Glomerular endothelial cell (primary cell): ENCODE measurements around a stretch of chr17.

DNA sequence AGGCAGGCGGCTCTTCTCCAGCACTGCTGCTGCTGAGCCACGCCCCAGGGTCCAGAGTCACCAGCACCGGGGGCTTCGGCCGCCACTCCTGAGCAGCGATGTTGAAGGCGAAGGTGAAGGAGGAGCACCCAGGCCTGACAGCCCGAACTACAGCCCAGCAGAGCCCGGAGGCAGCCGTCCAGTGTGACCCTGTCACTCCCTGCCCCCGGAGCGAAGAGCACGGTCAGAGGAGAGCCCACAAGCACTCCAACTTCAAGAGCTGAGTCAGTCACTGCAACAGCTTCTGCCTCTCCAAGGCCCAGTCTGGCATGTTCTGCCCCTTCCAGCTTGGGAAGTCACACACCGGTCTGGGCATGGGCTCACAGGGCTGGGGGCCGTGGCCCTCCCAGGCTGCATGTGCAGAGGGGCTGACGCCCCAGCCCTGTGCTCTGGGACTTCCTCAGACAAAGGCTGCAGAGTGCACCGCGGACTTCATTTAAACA is 41.4 kb downstream of the B3GNTL1 start:
- RAMPAGE, long total RNA, result no peak

GRCh38 chr17:83054046-83054557 is 2.5 kb upstream of the B3GNTL1 start:
- RAMPAGE, long total RNA, result no peak

DNA sequence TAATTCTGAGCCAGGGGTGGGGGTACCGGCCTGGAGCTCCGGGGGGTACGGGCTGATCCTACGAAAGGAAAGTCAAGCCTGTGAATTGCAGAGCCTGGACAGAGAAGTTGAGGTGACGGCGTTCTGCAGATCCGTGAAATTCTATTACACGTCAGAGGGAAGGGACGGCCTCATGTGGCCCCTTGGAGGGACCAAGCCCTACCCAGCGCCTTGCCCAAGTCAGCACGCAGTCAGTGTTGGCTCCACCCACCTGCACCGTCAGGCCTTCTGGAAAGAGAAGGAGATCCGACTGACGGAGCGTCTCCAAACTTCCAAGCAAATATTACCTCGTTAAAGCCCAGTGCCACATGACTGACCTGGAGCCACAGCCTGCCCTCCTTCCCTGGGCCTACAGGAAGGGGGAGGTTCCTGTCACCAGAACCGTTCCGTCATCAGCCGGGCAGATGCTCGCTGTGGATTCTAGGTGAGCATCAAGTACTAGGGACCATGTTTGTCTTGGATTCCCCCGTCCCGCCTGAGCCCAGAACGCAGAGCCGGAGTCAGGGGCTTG is 5.0 kb upstream of the B3GNTL1 start:
- RAMPAGE, long total RNA, result no peak

DNA sequence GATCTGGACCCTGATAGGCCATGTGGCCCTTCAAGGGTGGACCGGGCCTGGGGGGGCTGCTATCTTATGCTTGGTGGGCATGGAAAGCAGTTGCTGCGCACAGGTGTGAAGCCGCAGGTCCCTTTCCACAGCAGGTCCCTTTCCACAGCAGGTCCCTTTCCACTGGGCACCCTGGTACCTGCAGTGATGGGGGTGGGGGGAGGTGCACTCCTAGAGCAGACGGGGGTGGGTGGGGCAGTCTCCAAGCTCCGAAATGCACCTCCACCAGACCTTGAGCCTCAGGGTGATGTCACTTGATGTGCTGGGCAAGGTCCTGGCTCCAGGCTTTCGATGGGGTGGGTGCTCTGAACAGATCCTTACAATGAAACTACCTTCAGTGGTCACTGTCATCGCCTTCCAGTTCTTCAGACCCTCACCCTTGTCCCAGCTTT is 1.6 kb upstream of the METRNL start:
- RAMPAGE, long total RNA, result no peak

- RAMPAGE, long total RNA, result no peak
These were observed 440 bp downstream of the METRNL start for GRCh38 chr17:83079794-83080303.

GRCh38 chr17:83115838-83116080 is 36.4 kb downstream of the METRNL start:
- RAMPAGE, long total RNA, result no peak